Suprapubic skin (tissue), 4 donors: ENCODE measurements around the gene SOD2.

GRCh38 chr6:158774038-158774463 is 45.1 kb downstream of the EZR start:
- PRO-cap: no peak
- RAMPAGE, long total RNA, 4 experiments: no peak in any of the 4 experiments

DNA sequence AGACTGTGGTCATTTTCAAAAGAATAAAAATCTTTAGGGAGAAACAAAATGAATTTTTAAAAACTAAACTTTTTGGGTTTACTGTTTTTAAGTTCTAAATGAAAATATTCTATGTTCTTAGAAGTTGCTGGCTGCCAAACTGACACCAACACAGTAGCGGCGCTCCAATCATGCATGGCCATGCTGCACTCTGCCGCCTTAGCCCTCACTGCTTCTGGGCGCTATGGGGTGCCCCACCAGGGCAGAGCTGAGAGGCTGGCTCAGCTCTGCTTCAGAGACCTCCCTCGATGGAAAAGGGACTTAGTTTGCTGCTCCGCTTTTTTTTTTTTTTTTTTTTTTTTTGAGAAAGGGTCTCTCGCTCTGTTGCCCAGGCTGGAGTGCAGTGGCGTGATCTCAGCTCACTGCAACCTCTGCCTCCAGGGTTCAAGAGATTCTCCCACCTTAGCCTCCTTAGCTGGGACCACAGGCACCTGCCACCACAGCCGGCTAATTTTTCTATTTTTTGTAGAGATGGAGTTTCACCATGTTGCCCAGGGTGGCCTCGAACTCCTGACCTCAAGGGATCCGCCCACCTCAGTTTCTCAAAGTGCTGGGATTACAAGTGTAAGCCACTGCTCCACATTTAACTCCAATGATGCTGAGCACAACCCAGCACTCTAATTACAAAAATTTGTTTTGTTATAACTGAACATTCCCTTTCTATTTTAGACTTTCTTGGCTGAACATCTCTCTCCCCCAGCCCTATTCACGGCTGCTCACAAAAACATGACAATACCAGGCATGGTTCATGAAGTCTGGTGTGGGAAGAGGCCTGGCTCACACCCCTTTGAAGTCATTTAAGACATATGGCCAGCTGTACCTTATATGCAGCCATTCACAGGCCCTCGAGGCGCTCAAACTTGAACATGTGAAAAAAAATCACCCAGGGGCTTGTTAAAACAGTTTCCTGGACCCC is 20.6 kb downstream of the EZR start:
- PRO-cap: no peak
- RAMPAGE, long total RNA, 4 experiments: no peak in any of the 4 experiments

DNA sequence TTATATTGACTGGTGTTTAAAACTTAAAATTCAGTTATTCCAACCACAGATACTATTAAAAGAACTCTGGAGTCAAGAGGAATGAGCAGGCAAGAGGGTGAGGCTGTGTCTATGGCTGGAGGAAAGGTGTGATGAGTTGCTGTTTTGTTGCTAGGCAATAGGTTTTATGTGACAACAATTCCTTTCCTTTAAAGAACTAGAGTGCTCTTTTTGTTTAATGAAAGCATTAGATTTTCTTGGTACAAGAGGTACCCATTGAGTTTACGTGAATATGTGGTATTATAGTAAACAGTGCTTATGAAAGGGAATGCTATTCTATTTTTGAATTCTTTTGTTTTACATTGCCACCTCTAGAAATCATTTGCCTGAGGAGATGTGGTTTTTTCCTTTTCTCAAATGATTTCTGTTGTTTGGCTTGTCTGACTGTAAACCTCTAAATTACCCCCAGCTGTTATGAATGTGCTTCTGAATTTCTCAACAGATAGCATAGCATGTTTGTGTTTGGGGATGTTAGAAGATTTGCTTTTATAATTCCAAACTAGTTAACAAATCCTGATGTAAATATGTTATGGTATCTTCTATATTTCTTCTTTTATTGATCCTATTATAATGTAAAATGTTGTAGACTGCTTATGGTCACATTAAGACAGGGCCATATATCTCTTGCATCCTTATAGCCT is 31.5 kb upstream of the EZR start:
- PRO-cap: bidirectional peak, plus-strand start at position 66 of the sequence, minus-strand start at position 83 of the sequence
- RAMPAGE, long total RNA, 4 experiments: no peak in any of the 4 experiments

GRCh38 chr6:158865318-158866212 is 46.4 kb upstream of the EZR start:
- PRO-cap: no peak
- RAMPAGE, long total RNA, 4 experiments: no peak in any of the 4 experiments

DNA sequence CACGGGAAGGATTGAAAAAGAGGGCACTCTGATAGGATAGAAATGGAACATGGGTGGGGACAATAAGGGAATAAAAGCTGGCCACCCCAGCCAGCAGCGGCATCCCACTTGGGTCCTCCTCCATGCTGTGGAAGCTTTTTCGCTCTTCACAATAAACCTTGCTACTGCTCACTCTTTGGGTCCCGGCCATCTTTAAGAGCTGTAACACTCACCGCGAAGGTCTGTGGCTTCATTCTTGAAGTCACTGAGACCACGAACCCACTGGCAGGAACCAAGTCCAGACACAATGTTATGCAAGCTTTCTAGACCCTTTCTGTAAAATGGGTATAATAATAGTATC is 48.9 kb upstream of the EZR start:
- PRO-cap: no peak
- RAMPAGE, long total RNA, 4 experiments: no peak in any of the 4 experiments

DNA sequence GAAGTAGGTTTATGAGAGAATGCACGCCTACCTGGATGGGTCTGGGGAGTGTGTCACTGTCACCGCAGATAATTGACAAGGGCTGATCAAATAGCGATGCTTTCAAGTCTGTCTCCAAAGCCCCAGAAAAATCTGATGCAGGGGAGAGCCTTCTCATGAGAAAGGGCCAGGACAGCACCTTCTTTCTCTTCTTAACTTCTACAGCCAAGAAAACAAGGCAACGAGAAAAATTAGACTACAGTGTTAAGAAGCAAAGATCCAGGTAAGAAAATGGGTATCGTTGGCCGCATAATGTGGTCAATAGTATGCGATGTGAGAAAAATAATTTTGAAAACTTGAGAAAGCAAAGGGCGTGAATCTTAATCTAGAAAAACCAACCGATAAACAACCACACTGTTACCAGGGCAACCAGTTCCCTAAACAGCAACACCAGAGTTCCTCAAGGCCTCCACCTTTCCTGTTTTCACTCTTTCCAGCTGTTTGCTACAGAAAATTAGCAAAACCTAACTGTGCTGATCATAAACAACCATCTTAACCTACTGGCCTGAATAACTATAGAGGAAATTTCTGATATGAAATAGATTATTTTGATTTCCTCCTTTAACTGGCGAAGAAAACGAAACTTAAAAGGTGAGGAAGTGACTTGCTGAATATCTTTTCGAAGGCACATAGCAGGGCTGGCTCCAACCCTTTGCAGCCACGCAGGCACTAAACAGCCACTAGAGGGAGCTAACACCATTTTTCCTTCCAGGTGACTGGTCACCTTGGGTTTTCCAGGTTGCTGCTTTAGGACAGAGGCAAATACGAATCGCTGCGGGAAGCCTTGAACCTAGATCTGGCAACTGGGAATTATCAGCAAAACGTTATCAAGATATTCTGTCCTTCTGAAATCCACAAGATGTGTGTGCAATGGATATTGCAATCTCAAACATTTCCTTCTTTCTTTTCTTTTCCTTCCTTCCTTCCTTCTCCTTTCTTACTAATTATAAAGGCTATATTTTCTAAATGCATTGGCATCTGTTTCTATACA is 2.4 kb downstream of the TAGAP start:
- PRO-cap: no peak
- RAMPAGE, long total RNA, 4 experiments: no peak in any of the 4 experiments

- PRO-cap: no peak
- RAMPAGE, long total RNA, 4 experiments: no peak in any of the 4 experiments
These were observed 19.0 kb upstream of the TAGAP start for GRCh38 chr6:159063858-159064188.

DNA sequence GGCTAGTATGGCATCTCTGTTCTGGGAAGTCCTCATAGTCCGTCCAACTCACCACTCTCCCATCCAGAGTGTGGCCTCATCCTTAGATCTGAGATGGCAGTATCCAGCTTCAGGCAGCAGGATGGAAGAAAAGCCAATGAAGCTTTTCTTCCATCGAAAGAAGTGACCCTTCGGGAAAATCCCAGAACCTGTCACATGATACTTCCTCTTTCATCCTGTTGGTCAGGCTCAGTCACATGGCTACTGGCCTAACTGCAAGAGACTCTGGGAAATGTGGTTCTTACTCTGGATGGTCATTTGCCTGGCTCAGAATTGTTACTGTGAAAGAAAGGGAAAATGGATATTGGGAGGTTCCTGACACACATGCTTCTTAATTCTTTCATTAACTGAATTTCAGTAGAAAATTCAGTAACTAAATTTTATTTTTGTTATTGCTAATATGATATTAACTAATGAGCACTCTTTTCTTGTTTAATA is 29.5 kb upstream of the TAGAP start:
- PRO-cap: no peak
- RAMPAGE, long total RNA, 4 experiments: no peak in any of the 4 experiments

DNA sequence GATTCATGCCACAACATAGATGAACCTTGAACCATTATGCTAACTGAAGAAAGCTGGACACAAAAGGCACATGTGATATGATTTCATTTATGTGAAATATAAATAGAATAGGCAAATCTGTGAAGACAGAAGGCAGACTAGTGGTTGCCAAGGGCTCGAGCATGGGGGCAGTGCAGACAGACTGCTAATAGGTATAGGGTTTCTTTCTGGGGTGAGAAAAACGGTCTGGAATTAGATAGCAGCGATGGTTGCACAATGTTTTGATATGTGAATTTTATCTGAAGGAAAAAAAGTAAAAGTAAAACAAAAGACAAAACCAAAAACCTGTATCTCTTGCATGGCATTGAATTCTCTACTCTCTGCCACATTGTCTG is 54.6 kb upstream of the FNDC1 start:
- PRO-cap: no peak
- RAMPAGE, long total RNA, 4 experiments: no peak in any of the 4 experiments

- PRO-cap: no peak
- RAMPAGE, long total RNA, 4 experiments: no peak in any of the 4 experiments
These were observed 49.4 kb upstream of the FNDC1 start for GRCh38 chr6:159119591-159120410.

DNA sequence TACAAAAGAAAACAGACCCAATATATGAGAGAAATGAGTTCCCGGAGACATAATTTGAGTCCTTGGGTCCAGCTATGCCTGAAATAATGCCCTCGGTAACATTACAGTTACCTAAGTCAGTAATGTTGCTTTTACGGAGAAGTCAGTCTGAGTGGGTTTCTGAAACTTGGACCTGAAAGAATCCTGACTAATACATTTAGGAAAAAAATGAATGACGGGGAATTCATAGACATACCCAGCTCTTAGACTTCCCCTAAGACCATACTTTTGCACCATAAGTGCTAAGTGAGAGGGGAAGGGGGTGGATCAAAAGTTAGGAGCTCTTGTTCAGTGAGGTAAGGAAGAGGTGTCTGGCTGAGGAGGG is 135.2 kb downstream of the FNDC1 start:
- PRO-cap: no peak
- RAMPAGE, long total RNA, 4 experiments: no peak in any of the 4 experiments

DNA sequence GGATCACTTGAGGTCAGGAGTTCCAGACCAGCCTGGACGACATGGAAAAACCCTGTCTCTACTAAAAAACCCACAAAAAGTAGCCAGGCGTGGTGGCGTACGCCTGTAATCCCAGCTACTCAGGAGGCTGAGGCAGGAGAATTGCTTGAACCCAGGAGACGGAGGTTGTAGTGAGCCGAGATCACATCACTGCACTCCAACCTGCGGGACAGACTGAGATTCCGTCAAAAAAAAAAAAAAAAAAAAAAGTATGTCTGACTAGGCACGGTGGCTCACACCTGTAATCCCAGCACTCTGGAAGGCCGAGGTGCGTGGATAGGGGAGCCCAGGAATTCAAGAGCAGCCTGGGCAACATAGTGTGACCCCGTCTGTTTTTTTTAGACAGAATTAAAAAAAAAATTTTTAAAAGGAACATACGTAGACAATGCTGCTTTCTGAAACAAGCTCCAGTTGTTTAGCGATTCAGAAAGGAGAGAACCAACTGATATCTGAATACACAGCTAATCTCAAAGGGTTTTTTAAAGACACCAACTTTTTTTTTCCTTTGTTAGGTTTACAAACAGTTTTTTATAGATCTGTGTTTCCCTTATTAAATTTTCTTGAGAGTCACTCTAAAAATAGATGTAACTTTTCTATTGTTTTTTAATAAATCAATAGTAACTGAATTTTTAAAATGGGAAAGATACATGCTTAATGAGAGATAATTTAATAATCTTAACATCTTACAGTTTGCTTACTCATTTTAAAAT is 2.8 kb downstream of the SOD2 start:
- PRO-cap: no peak
- RAMPAGE, long total RNA, 4 experiments: no peak in any of the 4 experiments

- PRO-cap: no peak
- RAMPAGE, long total RNA, 4 experiments: no peak in any of the 4 experiments
These were observed 1.2 kb downstream of the SOD2 start for GRCh38 chr6:159691815-159692257.

DNA sequence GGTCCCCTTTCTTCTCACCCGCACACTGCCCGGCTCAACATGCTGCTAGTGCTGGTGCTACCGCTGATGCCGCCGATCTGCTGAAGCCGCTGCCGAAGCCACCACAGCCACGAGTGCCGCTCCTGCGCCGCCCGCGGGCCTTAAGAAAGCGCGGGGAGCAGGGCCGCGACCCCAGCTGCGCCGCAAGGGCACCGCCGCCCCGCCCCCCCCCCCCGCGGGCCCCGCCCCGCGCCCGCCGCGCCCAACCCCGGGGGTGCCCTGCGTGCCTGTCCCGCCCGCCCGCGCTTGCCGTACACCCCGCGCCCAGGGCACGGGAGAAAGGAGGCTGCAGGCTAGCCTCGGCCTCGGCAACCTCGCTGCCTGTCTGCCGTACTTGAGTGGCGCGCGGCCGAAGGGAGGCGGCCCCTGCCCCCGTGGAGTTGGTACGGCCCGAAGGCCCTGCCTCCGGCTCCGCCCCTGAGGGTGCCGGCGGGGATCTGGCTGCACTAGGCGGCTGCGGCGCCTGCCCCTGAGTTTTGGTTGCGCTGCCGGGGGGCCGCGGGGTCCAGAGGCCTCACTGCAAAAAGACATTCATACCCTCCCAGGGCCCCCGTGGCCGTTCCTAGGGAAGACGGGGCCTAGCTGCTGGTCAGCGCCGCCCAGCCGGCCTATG is at the start of gene SOD2:
SOD2 (minus strand) TSS at position 115 of the 652 bp plus-strand sequence.
- PRO-cap: bidirectional peak, plus-strand start at position 459 of the sequence, minus-strand start at position 115 of the sequence
- RAMPAGE, long total RNA, 4 experiments: start-site peak on the minus strand in 3 of 4 experiments, centred at positions 148 to 158 of the sequence, 359 to 1,884 reads per replicate

- PRO-cap: no peak
- RAMPAGE, long total RNA, 4 experiments: no peak in any of the 4 experiments
These were observed 10.5 kb upstream of the WTAP start for GRCh38 chr6:159716765-159717260.

DNA sequence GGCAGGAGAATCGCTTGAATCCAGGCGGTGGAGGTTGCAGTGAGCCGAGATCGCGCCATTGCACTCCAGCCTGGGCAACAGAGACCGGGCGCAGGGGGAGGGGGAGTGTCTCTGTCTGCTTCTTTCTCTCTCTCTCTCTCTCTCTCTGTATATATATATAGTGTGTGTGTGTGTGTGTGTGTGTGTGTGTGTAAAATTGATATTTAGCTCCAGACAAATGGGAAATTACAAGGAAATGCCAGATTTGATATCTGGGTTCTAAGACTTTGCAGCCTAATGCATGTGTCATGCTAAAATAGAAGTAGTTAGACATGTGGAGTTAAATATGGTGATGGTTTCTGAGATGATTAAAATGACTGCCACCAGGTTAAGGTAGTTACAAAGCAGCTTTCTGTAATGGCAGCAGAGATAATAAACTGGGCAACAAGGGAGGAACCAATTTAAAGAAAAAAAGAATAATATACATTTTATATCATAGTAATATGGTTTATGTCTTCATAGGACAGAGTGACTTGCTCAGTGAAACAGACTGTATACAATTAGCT is 5.5 kb downstream of the WTAP start:
- PRO-cap: no peak
- RAMPAGE, long total RNA, 4 experiments: no peak in any of the 4 experiments

DNA sequence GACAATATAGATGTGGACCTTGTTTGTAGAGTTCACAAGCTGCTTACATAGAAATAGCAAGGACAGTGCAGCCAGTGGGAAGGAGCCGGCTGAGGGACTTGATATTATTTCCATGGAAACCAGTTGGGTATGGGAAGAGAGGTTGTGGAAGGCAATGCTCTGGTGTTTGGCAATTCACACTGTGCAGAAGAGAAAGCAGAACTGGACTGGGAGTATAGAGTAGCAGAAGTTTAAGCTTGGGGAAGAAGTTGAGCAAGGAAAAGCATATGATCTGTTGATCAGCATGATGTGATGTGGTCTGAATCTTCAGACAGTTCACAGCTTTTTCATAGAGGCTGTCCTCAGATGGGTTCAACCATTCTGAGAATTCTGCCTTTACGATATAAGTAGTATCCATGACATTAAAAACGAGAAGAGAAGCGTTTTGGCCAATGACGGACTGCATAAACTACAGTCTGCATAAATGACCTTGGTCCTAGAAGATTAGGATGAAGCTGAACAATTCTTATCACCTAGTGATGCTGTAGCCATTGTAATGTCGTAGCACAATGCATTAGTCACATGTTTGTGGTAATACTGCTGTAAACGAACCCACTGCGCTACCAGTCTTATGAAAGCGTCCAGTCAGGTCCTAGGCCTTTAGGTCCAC is 15.0 kb downstream of the IGF2R start:
- PRO-cap: no peak
- RAMPAGE, long total RNA, 4 experiments: no peak in any of the 4 experiments

- PRO-cap: no peak
- RAMPAGE, long total RNA, 4 experiments: no peak in any of the 4 experiments
These were observed 67.6 kb downstream of the IGF2R start for GRCh38 chr6:160036233-160037184.

- PRO-cap: no peak
- RAMPAGE, long total RNA, 4 experiments: start-site peak on the plus strand in 1 of 4 experiments, at chr6:160038389-160038703 at its widest, 57 reads per replicate
These were observed 69.5 kb downstream of the IGF2R start for GRCh38 chr6:160038417-160038719.

GRCh38 chr6:160178062-160178524 is 56.5 kb downstream of the SLC22A1 start:
- PRO-cap: no peak
- RAMPAGE, long total RNA, 4 experiments: no peak in any of the 4 experiments